Placental pericyte (primary cell): ENCODE measurements around a stretch of chr2.

DNA sequence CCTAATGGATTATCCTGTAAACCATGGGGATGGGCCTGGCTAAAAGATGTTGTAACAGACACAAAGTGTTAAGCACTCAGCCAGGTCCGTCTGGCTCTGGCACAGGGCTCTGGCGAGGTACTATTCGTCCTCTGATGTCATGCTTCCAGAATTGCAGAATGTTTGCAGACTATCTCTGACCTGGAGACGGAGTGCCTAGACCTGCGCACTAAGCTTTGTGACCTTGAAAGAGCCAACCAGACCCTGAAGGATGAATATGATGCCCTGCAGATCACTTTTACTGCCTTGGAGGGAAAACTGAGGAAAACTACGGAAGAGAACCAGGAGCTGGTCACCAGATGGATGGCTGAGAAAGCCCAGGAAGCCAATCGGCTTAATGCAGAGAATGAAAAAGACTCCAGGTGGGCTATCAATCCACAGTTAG lies 13.3 kb downstream of the ATG16L1 start:
- CAGE, long polyA plus RNA: no peak

DNA sequence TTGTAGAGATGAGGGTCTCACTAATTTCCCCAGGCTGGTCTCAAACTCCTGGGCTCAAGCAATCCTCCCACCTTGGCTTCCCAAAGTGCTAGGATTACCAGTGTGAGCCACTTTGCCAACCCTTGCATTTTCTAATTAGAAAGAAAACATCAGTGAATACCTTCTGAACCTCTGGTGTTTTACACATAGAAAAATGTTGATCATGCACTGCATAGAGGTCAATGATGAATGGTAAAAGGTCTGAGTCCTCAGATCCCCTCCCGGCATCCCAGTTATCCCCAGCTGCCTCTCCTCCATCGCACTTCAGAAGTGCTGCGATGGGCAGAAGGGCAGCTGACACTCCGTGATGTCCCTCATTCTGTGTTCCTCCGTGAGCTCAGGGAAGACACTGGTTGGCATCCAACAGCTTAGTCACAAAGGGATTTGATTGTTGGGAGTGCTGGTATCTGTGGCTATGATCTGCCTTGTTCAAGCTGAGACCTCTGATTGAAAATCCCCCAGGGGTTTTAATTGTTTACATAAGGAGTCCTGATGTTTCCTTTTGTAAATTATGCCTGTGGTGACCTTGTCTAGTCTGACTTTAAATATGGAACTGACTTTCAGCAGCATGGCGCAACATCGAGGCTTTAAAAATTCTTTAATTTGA lies 19.0 kb upstream of the SAG start:
- CAGE, long polyA plus RNA: no peak

DNA sequence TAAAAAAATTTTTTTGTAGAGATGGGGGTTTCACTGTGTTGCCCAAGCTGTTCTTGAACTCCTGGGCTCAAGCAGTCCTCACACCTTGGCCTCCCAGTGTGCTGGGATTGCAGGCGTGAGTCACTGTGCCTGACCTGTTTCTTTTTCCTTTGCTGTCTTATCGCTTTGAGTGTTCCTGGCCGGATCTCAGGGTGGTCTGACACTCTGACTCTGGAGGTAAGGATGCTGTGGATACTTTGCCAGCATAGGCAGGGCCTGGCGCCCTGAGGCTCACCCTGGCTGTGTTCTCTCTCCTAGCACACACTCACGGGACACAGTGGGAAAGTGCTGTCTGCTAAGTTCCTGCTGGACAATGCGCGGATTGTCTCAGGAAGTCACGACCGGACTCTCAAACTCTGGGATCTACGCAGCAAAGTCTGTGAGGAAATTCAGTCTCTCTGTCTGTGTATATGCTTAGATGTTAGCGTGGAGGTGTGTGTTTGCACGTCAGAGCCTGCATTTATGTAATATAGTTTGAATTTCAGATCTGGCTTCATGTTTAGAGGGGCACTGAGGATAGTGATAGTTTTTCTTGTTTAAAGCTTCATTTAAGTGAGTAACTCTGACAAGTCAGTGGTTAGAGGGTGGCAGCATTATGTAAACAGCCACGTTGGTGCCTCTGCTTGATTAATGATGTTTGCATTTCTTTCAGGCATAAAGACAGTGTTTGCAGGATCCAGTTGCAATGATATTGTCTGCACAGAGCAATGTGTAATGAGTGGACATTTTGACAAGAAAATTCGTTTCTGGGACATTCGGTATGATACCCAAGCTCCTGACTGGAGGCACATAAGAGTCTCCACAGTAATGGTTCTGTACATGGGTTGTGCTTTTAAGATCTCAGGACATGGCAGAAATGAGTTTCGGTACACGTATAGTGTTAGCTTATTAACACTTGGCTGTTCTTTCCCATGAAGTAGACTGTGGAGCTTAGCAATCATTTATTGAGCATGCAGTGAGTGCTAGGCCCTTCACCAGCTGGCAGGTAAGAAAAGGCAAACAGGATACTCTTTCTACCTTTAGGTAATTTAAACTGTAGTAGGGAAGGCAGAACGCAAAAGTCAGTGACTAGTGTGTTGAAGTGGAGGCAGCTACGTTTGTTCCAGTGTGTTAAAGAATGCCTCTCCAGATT lies 17.7 kb upstream of the SAG start:
- CAGE, long polyA plus RNA: no peak

DNA sequence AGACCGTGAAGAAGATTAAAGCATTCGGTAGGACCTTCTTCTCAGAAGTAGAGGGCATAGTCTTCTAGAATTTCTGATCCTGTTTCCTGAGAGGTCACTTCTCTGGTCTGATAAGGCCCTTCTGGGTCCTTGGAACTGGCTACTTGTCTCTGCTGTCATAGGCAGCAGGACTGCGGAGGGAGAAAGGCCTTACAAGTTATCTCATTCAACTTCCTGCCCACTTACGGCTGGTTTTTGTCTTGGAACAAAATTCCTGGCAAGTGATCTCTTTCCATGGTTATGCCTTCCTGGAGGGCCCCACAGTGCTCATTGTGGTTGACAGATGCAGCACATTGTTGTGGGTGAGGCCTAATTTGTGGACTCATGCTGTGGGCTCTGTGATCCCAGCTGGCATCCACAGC lies 21.9 kb downstream of the SAG start:
- CAGE, long polyA plus RNA: no peak

DNA sequence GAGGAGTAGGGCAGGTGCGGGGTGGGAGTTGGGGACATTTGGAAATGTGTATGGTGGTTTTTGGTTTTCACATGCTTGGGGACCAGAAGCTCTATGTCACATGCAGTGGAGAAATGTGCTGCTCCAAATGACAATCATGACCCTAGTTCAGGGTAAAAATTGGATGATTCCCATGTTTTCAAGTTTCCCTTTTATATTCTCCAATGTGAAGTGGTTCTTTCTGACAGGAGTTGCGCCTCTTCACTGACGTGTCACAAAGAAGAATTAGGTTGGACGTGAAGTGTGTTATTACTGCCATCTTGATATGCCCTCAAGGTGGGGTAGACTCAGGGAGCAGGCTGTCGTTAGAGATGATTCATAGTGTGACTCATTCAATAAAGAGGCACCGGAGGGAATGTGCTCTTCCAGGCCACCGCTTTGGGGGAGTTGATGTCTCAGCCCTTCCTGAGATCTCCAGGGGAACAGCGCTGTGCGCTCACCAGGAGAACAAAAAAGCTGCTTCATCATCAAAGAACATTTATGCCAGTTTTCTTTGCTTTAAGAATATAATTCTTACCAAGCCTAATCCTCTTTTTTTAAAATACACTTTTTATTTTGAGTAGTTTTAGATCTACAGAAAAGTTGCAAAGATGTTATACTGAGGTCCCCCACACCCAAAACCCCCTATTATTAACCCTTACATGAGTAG lies 3.6 kb upstream of the DGKD start:
- CAGE, long polyA plus RNA: no peak

DNA sequence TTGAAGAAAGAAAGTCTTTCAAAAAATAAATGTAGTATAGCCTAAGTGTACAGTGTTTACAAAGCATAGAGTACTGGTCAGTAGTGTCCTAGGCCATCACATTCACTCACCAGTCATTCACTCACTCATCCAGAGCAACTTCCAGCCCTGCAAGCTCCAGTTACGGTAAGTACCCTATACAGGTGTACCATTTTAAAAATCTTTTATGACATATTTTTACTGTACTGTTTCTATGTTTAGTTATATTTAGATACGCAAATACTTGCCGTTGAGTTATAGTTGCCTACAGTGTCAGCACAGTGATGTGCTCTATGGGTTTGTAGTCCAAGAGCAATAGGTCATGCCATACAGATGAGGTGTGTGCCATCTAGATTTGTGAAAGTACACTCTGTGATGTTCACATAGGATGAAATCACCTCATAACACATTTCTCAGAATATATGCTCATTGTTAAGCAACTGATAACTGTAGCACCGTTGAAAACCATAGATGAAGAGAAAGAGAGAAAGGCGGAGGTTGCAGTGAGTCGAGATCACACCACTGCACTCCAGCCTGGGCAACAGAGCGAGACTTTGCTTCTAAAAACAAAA lies 9.3 kb downstream of the DGKD start:
- CAGE, long polyA plus RNA: no peak

DNA sequence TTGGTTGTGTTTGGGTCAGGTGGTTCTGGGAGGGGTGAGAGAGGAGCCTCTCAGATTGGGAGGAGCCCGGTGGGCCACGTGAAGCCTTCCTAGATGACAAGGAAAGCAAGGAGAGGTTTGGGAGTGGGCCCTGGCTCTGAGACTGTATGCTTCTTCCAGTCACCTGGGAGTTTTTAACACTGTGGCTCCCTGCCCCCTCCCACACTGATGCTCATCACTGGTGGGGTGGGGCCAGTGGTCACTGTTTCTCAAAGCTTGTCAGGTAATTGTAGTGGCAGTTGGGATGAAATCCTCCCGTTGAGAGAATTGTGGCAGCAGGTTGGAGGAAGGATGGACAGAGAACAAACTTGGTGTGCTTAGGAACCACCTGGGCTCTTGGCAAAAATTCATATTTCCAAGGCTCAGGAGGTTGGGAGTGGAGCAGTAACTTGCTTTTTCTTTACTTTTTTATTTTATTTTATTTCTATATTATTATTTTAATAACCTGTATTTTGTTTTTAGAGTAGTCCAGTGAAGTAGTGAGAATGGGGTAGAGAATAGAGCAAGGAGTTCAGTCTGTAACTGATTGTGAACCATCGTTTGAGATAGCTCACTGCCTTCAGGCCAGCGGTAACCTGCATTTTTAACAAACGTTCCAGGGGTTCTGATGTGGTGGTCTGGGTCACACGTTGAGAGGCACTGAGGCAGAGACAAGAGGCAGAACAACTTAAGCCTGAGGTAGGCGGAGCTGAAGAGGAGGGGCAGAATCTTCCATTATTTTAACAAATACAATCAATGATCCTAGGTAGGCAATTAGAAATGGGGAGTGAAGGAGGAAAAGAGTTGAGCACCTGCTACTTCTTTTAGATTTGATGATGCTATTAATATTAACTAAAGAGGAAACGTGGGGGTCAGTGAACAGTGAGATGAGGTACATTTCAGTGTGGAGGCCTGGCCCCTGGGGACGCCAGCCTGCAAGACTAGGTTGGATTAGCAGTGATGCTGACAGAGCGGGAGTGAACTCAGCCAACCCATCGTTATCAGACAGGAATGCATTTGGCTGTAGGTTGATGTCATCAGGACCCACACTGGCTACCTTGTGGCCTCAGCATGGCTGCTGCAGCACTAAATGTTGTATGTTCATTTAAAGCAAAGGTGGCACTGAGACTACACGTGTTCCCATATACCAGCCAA lies 25.4 kb downstream of the DGKD start:
- CAGE, long polyA plus RNA: no peak

DNA sequence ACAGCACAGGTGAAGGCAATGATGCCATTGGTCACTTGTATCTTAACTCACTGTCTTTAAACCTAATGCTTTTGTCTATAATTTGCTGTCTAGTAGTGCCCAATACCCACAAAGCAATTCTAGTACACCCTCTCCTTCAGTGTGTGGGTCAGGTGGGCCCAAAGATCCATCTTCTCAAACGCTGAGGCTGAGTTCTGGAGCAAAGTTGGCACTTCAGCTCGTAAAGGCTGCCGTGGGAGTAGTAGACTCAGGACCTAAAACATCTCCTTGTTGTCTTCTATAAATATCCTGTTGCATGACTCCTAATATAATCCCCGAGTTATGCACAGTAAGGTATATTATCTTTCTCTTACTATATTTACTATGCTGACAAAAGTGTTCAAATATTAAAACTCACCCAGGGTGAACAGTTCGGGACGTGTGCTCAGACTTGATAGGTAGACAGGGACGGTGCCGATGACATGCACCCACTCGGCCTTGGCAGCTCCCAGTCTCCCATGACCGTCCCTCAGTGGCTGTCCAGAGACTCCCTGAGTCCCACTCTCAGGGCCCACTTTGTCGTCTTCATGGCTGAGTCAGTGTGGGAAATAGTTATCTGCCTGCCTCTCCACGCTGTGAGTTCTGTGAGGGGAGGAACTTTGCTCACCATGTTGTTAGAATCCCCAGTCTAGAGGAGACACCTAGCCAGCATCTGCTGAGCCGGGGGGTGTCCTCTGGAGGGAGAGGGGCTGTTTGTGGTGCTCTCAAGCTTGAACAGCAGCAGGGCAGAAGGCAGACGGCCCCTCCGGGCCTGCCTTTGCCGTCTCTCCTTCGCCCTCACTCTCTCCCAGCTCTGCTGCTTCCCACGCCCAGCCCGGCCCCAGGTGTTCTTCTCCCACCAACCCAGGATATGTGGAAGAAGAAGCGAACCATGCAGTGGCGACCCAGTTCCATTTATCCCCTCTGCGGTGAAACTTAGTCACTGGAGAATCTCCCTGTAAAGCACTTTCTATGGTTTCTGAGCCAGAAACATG lies 75.0 kb downstream of the DGKD start:
- CAGE, long polyA plus RNA: no peak

GRCh38 chr2:233638874-233639329 lies 2.7 kb downstream of the UGT1A10 start:
- CAGE, long polyA plus RNA: no peak

DNA sequence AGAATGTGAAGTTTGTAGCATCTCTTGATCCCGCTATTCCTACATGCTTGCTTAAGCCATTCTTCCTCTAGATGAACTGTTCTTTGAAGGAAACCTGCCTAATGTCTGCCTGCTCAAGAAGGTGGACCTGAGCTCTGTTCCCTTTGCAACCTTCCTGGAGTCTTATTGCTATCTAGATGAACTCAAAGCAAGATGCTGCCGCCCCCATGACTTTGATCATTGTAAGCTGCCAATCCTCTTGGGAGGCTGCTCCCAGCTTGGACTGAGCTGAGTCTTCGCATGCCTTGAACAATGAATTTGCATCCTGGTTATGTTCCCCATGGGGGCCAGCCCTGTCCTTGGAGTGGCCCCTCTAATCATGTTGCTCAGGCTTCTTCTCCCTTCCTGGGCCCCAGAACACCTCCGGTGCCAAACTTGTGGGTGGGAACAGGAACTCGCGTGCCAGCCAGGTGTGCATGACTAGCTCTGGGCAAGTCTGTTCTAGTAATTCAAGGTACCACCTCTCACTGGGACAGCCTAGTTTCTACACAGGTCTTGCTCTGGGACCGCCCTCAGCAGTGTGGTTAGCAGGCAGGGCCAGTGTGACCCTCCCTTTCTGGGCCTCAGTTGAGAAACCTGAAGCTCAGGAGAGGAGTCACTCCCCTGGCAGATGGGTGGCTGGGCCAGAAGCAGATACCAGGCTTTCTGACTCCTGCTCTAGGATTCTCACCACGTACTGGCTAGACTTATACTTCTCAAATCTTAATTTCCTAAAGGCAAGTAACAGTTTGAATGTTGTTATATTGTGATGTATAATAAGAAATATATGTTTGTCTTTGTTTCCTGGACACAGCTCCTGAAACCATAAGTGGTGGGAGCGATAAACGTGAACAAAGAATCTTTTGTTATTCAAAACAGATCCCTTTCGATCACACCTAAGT lies 1.4 kb upstream of the UGT1A6 start:
- CAGE, long polyA plus RNA: no peak

GRCh38 chr2:233705780-233706638 lies 6.7 kb upstream of the UGT1A5 start:
- CAGE, long polyA plus RNA: no peak

GRCh38 chr2:233761787-233762771 lies 2.0 kb downstream of the UGT1A1 start:
- CAGE, long polyA plus RNA: no peak

DNA sequence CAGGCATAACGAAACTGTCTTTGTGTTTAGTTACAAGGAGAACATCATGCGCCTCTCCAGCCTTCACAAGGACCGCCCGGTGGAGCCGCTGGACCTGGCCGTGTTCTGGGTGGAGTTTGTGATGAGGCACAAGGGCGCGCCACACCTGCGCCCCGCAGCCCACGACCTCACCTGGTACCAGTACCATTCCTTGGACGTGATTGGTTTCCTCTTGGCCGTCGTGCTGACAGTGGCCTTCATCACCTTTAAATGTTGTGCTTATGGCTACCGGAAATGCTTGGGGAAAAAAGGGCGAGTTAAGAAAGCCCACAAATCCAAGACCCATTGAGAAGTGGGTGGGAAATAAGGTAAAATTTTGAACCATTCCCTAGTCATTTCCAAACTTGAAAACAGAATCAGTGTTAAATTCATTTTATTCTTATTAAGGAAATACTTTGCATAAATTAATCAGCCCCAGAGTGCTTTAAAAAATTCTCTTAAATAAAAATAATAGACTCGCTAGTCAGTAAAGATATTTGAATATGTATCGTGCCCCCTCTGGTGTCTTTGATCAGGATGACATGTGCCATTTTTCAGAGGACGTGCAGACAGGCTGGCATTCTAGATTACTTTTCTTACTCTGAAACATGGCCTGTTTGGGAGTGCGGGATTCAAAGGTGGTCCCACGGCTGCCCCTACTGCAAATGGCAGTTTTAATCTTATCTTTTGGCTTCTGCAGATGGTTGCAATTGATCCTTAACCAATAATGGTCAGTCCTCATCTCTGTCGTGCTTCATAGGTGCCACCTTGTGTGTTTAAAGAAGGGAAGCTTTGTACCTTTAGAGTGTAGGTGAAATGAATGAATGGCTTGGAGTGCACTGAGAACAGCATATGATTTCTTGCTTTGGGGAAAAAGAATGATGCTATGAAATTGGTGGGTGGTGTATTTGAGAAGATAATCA lies 5.6 kb upstream of the MROH2A start:
- CAGE, long polyA plus RNA: no peak

DNA sequence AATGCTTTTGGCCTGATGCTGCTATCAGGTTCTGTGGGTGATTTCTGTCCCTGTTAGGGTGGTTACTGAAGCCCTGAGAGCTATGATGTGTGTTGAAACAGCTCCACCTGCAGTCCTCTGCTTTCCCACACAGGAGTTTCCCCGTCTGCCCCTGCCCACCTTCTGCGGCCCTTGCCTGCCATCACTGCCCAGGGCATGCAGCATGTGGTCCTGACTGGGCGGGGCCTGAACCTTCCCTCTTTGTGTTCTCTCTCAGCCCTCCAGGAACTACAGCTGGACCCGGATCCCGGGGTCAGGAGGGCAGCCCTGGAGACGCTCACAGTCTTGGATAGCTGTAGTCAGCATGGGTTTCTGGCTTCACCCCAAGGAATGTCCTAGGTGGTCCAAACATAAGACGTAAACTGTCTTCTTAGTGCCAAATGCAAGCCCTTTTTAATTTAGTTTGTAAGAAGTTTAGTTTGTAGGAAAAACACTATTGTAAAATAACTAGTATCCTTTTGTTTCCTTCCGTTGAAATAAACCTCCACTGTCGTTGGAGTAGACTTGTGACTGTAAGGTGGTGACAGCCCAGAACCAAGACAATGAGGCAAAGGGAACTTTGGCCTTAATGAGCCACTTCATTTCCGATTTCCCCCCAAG lies 21.3 kb downstream of the HJURP start:
- CAGE, long polyA plus RNA: no peak

DNA sequence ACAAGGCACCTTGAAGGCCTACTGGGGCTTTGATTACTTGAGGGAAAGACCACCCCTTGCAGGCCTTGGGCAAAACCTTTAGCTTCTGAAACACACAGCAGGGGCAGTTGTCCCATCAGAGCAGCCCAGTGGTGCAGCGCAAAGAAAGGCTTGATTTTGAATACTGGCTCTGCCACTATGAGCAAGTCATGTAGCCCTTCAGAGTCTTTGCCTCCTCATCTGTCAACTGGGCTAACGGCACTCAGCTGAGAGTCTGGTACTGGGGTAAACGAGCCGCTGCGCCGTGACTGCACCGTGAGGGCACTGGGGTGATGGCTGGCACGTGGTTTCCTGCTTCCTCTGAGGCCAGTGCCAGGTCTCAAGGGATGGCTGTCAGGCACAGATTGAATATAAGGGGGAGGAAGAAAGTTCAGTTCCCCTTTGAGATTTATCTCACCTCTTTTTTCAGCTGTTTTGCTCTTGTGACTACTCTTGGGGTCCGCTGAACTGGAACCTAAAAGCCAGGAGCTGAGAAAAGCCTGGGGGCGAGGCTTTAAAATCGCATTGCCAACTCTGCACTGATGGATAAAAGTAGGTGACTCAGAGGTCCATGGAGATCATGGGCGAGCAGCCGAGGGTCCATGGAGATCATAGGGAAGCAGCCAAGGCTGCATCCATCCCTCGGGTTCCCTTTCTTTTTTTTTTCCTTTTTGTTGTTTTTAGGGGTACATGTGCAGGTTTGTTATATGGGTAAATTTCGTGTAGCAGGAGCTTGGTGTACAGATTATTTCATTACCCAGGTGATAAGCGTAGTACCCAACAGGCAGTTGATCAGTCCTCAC lies 114.1 kb downstream of the SPP2 start:
- CAGE, long polyA plus RNA: no peak

GRCh38 chr2:234203102-234203444 lies 152.6 kb downstream of the SPP2 start:
- CAGE, long polyA plus RNA: no peak

- CAGE, long polyA plus RNA: no peak
Measured at GRCh38 chr2:234427692-234428080, 69.2 kb downstream of the ARL4C start.

DNA sequence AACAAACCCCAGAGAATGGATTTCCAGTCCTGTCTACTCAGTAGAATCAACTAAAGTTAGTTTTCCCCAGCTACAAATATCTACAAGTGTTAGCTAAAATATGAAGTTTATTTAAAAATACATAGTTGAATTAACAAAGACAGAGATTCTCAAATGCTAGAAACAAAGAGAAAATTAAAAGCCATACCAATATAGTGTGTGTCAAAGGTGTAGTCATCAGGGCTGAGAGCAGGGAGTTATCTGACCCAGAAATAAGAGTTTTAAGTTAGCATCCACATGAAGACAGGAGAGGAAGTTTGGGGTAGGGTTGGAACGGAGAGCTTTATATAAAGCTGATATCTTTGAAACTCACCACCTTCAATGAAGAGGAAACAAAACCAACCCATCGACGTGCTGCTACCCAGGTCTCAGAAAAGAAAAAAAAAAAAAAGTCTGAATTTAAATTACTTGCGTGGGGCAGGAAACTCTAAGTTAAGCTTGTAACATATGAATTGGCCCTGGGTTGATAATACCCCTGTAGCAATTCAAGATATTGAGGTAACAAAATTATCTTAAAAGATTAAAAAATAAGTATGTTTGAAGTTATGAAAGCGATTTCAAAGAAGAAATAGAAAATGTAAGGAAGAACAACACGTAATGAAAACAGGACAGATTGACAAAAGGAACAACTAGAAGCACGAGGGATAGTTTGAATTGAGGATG lies 42.4 kb downstream of the ARL4C start:
- CAGE, long polyA plus RNA: no peak

GRCh38 chr2:234489823-234491308 lies 6.5 kb downstream of the ARL4C start:
- CAGE, long polyA plus RNA: no peak

DNA sequence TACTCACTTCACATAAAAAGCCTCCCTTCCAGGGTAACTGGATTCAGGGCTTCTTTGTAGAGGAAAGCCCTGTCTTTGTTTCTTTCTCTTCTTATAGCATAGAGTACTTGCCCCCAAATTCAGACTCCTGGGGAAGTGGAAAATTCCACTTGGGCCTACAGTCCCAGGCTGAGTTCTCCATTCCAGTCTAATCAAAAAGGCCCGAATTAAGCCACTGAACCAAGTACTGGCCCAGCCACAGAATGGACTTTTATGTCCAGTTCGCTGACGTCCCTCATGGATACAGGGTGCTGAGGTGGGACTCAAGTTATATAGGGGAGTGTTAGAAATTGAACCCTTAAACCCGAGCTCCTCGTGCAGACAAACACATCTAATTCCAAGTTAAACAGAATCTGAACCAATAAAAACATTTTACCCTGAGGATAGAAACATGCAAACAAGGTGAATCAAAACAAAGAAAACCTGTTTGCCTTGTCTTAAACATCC lies 136.7 kb upstream of the ARL4C start:
- CAGE, long polyA plus RNA: no peak